Endometrial microvascular endothelial cells (primary cell): ENCODE data around the gene ICE2.

GRCh38 chr15:58360569-58360768, 71.3 kb upstream of the LIPC start:
- RAMPAGE, long total RNA: no peak

- RAMPAGE, long total RNA: no peak
Observed at GRCh38 chr15:58434229-58434677, 2.5 kb downstream of the LIPC start.

- RAMPAGE, long total RNA: no peak
Observed at GRCh38 chr15:58473679-58474123, 41.9 kb downstream of the LIPC start.

DNA sequence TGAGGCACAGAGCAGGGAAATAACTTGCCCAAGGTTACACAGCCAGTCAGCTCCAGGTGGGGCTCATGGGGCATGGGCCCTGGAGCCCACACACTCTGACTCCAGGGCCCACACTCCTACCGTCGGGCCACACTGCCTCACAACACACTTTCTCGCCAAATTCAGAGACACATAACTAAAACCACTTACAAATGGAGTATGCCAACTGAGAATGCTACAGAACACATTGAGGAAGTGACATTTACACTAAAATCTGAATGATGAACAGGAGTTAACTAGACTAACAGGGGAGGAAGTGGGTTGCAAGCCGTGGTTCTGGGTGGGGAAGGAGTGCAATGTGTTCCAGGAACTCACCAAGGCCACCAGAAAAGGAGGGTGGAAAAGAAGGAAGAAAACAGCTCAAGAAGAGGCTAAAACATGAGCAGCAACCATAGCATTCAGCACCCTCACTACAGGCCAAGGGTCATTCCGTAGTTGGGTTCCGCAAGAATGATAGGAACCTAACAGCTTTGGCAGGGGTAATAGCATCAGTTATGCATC, 52.9 kb downstream of the LIPC start:
- RAMPAGE, long total RNA: no peak

DNA sequence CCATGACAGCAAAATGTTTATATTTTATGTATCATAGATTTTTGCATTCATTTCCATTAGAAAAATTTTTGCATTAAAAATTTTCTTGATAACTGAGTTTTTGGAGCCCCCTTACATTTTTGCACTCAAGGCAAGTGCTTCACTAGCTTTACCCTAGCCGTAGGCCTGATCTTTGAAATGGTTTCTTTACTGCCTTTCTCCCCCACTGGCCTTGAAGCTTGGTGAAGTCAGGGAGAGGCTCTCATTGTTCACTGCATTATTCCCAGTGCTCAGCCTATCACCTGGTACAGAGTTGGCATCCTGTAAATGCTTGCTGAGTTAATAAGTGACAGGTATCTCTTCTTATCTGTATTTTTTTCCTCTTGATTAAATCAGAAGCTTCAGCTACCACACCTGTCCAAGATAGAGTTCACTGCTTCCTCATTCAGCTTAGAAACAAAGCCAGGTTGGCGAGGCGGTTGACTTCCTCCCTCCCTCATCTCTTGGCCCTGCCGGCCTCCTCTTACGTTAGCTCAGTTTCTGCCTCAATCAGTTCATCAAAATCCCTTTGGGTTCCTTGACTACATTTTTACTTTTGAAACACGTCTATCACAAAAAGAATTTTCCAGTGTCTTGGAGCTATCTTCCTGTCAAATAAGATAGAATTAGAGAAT, 142.8 kb downstream of the LIPC start:
- RAMPAGE, long total RNA: no peak

DNA sequence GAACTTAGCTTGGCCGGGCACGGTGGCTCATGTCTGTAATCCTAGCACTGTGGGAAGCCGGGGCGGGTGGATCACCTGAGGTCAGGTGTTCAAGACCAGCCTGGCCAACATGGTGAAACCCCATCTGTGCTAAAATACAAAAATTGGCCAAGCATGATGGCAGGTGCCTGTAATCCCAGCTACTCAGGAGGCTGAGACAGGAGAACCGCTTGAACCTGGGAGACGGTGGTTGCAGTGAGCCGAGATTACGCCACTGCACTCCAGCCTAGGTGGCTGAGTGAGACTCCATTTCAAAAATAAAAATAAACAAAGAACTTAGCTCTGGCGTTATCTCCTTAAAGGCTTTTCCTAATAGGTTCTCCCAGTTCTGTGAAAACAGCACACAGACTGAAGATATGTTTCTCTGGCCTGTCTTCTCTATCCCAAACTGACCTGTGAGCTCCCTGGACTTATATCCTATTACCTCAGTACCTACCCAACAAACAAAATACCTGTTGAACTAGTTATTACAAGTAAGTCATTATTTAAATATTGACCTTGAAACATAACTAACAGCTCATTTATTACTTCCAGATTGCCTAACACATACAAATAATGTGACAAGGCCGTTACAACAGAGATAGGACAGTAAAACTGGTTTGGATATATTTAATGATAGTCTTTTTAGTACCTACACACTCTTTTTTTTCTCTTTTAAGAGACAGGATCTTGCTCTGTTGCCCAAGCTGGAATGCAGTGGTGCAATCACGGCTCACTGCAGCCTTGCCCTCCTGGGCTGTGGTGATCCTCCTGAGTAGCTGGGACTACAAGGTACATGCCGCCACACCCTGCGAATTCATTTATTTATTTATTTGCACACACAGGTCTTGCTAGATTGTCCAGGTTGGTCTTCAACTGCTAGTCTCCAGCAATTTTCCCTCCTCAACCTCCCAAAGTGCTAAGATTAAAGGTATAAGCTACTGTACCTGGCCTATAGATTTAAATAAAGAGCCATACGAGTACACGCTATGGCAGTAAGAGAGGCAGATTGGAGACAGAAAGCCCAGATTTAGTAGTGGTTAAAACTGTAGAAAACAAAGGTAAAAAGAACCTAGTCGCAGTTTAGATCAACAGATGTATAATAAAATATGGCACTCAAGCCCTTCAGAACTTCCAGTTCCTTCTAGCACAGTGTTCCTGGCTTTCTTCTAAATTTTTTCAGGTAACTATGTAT, 145.0 kb downstream of the ADAM10 start:
- RAMPAGE, long total RNA: no peak

DNA sequence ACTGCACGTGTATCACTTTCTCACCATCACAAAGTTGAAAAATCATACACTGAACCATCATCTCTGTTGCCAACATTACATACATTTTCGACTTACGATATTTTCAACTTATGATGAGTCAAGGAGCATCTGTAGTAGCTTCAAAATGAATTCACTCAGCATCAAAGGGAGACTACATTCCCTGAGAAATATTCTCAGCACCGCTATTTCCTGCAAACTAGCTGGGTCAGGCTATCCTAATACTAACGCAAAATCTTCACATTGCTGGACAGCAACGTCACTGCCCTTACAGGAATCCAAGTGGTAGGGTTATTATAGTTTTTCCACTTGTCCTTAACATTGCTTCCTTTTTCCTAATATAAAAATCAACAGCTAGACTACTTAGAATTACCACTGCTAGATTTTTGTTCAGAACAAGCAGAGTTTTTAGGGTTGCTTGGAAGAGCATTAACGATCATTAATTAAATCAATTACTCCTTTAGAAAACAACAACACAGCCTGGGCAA, 7.1 kb downstream of the ADAM10 start:
- RAMPAGE, long total RNA: no peak

- RAMPAGE, long total RNA: no peak
Observed at GRCh38 chr15:58793684-58794051, 22.6 kb downstream of the MINDY2 start.

DNA sequence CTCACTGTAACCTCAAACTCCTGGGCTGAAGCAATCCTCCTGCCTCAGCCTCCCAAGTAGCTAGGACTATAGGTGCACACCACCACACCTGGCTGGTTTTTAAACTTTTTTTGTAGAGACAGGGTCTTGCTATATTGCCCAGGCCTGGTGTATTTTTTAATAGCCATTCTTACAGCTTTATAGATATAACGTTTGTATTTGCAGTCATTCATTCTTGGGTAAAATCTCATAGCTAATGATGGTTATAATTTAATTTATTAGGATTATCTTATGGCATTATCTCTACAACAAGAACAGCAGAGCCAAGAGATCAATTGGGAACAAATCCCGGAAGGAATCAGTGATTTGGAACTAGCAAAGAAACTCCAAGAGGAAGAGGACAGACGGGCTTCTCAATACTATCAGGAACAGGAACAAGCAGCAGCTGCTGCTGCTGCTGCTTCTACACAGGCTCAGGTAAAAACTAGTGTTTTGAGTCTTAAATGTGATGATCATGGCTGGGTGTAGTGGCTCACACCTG, 80.5 kb downstream of the MINDY2 start:
- RAMPAGE, long total RNA: no peak

GRCh38 chr15:59206997-59207405, 358 bp downstream of the LDHAL6B start:
- RAMPAGE, long total RNA: no peak

DNA sequence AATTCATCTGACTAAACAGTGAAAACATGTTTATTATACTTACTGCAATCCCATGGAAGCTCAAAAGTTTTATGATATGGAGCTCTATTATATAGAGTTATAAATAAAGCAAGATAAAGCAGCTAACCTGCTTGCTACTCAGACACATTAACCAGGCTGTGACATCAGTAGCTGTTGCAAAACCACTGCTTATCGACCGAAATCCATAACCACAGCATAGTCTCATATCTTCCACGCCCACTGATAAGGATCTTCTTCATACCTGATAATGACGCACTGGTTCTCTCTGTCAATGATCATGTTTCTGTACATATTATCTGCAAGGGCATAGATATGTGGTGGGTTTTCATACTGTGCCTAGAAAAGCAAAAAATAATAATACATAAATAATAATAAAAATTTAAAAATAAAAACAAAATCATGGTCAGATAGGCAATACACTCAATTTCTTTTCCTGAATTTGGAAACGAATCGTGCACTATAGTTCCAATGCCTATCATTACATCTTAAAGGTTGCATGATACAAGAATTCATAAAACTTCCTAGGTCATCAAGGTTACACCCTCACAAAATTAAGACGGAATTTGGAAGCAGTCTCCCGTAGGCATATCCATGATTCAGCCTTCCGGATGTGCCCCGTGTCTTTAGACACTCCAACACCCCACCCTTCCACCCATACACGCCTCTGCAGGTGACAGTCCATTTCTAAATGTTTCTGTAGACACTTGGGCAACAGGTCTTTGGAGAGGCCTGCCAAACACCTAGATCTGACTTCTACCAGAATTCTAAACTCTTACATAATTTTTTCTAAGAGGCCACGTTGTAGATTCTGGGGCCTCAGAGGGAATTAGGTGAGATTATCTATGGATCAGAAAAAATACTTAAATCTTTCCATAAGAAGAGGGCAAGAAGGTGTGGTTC, 49.6 kb downstream of the LDHAL6B start:
- RAMPAGE, long total RNA: no peak

DNA sequence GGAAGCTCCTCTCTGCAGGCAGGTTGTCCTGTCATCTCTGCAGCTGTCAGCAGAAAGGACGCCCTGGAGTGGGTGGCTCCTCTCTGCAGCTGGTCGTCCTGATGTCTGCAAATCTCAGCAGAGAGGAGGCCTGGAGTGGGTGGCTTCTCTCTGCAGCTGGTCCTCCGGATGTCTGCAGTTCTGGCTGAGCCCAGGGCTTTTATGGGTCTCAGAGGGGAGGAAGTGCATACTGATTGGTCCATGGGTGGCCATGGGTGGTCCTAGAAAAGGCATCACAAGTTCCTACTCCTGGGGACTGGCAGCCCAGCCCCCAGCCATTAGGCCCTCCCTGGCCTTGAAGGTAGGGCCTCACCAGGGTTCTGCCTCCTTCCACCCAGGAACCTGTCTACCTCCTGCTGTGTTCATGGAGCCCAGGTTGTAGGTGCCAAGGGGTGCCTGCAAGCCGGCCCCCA, 102.7 kb upstream of the BNIP2 start:
- RAMPAGE, long total RNA: no peak

GRCh38 chr15:59843401-59843944, 154.4 kb upstream of the BNIP2 start:
- RAMPAGE, long total RNA: no peak

DNA sequence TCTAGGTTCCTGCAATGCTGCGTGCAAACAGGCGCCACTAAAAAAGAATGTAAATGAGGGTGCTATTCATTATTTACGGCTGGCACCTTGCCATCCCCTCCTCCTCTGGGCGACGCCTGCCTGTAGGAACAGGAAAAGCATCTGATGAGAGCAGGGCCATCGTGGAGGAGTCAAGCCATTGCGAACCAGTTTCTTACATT, 98.1 kb downstream of the ANXA2 start:
- RAMPAGE, long total RNA: no peak

DNA sequence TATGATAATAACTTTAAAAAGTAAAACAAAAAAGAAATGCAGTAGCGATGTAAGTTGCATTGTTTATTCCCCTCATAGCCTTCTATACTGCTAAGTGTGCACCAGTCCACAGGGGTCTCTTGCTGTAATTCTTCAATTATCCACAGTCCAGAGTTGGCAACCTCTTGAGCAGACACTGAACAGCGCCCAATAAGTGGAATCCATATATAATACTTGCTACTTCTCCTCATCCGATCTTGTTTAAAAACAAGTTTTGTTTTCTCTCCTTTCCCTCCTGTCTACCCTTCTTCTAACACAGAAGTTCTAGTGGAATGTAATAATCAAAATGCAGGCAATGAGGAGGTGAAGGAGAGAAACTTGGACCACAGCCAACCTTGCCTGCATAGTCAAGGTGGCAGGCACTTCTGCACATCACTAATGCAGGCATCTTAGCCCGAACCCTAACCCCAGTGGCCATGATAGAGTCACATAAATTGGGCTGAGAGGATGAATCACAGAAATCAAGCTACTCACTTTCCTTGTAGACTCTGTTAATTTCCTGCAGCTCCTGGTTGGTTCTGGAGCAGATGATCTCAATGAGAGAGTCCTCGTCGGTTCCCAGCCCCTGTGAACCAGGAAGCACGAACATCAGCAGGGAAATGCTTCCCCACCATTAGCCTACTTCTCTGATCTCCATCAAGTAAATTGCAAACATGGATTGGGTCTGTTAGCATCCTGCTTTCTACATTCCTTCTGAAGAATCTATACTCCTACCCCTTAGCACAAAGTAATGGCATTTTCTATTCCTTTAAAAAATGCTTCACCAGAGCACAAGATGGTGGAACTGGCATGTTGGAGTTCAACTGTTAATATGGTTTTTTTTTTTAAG, 40.9 kb downstream of the ANXA2 start:
- RAMPAGE, long total RNA: no peak

- RAMPAGE, long total RNA: start-site peak on the minus strand at chr15:60479067-60479136, 35 and 184 reads in 2 replicates; start-site peak on the plus strand at chr15:60479151-60479213, 7 and 9 reads in 2 replicates
Observed at GRCh38 chr15:60478788-60479783, at the start of gene ICE2. TSS of gene ICE2 (minus strand) at chr15:60479142.

GRCh38 chr15:60557049-60557508, 78.1 kb upstream of the ICE2 start:
- RAMPAGE, long total RNA: no peak

GRCh38 chr15:60576035-60576476, 97.1 kb upstream of the ICE2 start:
- RAMPAGE, long total RNA: no peak

DNA sequence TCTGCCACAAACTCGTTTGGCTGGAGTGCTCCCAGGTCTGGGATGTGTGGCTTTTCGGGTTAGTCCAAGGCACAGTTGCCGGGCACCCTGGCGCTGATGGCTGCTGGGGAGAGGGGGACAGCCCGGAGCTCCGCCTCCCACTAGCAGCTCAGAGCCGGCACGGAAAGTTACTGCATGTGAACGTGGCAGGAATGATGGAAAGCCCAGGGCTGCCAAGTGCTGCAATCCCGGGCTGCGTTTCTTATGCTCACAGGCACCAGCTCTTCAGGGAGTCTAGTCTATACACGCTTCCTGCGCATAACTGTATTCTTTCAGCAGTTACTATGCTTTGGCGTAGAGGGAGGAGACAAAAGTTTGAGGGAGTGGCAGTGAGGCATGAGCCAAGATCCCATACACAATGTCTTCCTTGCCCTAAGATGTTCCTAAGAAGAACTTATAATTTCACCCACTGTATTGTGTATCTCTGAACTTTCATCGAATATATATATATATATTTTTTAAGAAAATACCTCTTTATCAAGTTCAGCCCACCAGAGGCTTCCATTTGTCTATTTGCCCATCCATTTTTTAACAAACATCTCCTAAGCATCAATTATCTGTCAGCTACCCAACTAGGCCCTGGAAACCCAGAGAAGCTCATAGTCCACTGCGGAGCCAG, 141.9 kb upstream of the ICE2 start:
- RAMPAGE, long total RNA: no peak

DNA sequence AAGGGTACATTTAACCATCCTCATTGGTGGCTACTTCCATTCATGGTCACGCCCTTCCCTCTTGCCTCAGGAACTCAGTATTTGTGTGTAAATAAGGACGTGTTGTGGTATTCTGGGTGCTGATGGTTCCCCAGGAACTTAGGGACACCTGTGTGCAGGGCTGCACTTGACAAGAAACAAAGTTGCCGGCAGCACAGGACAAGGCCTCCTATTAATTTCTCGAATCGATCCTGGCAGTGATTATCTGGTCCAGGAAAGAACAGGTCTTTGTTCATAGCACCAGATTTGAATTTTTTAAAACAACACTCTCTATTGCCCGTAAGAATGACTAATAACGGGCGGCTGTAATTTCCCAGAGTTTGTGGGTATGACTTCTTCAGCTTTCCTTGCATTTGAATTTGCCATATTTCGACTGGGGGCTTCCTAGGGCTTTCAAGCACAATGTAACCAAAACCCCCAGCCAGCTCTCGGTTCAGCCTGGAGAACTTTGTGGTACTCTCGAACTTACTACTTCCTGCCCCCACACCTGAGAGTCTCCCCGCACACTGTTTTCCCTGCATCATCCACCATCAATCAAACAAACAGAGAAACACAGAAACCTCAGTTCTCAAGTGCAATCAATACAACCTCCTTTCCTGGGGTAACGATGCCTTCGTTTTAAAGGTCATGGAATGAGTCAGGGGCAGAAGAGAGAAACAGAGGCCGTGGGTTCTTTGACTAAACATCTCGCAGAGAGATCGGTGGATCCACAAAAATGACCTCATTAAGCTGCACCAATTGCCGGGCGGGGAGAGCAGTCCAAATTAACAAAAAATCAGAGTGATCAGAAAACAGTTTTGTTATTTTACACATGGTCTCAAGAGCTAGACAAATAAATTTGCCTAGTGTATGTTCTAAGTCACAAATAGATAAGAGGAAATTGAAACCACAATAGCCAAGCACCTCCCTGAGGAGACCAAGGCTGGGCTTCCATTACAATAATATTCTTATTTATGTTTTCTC, 241.8 kb upstream of the ICE2 start:
- RAMPAGE, long total RNA: no peak